Occipital lobe (tissue), 2 donors: ENCODE results near the gene CXCR2.

DNA sequence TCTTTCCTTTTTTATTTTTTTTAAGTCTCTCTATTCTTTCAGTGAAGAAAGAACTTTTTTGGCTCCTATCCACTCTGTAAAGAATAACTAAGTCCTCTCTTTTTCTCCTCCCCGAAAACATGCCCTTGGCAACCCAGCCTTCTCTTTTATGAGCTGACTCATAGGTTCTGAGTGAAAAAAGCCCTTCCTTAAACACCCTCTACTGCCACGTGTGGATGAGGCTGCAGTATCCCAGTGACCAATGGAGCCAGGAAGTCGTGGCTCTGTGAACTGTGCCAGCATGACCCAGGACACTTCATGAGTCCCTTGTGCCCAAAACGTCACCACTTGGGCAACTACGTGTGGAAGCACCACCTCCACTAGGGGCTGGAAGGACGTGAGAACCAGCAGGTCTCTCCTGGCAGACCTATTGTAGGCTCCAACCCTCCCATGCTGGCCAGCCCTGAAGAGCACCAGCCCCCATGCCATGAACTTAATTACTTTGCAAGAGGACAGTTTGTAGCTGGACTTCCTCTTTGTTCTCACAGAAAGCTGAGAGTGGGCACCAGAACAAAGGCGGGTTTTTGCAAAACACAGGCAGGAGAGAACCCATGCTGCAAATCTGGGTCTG, 349.5 kb downstream of the TNS1 start:
- RAMPAGE, long total RNA = no peak

DNA sequence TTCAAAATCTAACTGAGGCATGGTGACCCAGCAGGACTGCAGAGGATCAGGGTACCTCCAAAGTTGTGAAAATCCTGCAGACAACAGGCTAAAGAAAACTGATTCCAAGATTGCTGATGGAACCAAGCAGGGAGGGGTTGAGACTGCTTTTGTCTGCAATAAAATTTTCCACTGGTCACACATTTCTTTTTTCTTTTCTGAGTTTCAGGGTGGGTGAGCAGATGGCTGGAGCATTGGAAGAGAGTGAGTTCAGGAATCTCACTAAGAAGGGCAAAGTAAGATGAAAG, 321.0 kb downstream of the TNS1 start:
- RAMPAGE, long total RNA = no peak

DNA sequence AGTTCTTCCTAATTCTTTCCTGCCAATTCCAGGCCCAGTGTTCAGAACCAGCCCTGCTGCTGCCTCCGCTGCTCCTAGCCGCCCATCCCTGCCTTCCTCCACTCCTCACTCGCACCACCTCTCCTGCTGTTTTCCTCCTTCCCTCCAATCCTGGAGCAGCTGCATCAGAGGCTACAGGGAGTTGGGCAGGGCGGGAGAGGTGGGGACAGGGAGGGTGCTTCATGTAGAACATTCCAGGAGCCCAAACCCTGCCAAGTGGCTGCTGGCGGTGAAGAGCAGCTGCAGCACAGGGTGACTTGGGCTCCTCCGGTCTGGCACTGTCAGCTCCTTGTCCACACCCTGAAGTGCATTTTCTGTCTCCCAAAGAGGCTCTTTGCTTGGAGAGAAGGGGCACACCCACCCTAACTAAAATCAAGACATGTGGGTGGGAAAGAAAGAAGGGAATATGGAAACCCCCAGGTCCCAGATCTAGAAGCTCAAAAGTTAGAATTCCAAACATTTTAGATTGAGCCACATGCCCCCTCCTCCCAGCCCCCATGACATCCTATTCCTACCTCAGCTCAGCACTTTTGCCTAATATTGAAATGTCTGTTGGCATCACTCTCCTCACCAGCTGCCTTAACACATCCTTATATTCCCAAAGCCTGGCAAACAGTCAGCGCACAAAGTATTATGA, 176.1 kb downstream of the TNS1 start:
- RAMPAGE, long total RNA = no peak

DNA sequence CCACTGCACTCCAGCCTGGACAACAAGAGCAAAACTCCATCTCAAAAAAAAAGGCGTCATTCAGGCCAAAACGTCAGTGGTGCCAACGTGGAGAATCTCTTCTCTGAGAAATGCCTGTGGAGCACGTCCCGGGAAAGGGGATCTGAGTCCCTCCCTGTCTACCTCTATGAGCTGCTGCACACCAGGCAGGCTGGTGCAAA, 173.6 kb downstream of the TNS1 start:
- RAMPAGE, long total RNA = no peak

DNA sequence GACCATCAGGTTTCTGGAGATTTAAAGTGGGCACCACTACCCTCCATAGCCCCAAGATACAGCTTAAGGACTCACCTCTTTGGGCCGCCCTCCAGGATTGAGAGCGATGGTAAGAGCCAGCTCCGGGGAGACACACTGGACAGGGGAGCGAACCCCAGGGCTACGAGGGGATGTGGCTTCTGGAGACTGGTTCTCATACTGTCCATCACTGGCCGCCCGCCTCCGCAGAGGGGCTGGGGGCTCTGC, 166.9 kb downstream of the TNS1 start:
- RAMPAGE, long total RNA = no peak

- RAMPAGE, long total RNA = no peak
Measured at GRCh38 chr2:217902460-217903391, 100.1 kb downstream of the TNS1 start.

- RAMPAGE, long total RNA = no peak
Measured at GRCh38 chr2:217914835-217915484, 87.8 kb downstream of the TNS1 start.

DNA sequence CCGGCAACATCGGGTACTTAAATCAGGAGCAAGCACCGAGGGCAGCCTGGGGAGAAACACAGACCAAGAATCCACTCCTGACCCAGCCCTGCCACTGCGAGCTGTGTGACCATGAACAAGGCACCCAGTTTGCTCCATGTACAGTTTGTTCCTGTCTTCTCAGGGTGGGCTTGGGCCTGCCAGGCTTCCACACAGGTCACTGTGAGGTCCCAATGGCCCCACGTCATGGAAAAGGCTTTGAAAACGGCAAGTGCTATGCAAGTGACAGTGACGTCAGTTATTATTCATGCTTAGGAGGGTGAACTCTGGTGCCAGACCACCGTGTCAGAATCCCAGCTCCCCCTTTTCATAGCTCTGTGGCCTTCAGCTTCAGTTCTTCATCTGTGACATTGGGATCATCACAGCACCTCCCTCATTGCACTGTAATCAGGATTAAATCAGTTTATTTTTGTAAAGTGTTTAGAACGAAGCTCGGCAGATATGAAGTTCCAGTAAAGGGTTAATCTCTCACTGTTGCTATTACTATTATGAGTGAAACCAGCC, 87.1 kb downstream of the TNS1 start:
- RAMPAGE, long total RNA = no peak

- RAMPAGE, long total RNA = no peak
Measured at GRCh38 chr2:217931091-217931750, 71.6 kb downstream of the TNS1 start.

- RAMPAGE, long total RNA = no peak
Measured at GRCh38 chr2:217951366-217952310, 51.2 kb downstream of the TNS1 start.

GRCh38 chr2:217964949-217965209, 37.9 kb downstream of the TNS1 start:
- RAMPAGE, long total RNA = no peak

- RAMPAGE, long total RNA = no peak
Measured at GRCh38 chr2:217972422-217972861, 30.4 kb downstream of the TNS1 start.

GRCh38 chr2:218059656-218060060, 9.4 kb upstream of the RUFY4 start:
- RAMPAGE, long total RNA = no peak

DNA sequence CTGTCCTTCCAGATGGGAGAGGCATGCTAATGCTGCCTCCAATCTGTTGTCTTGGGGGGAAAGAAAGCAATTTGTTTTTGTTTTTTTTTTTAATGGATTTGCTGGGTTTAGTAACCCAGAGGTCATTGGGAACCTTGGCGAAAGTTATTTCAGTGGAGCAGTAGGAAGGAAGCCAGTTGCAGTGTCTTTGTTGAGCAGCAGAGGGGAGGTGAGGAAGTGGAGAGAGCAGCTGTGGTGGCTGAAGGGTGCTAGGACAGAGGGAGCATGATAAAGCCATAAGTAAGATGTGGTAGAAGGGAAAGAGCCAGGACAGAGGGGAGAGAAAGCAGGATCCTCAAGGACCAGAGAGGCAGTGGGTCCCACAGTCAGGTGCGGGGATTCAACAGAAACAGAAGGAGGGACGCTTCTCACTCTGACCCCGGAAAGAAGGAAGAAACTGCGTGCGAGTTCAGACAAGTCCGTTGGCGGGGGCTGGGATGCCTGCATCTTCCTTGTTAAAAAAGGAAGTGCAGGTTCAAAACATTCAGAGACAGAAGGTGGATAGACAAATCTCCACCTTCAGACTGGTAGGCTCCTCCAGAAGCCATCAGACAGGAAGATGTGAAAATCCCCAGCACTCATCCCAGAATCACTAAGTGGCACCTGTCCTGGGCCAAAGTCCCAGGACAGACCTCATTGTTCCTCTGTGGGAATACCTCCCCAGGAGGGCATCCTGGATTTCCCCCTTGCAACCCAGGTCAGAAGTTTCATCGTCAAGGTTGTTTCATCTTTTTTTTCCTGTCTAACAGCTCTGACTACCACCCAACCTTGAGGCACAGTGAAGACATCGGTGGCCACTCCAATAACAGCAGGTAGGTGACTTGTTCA, at the start of gene CXCR2:
TSS of gene CXCR2 (plus strand) at position 526 of the 867 bp plus-strand sequence.
- RAMPAGE, long total RNA = no peak

GRCh38 chr2:218128881-218129483, 3.2 kb downstream of the CXCR2 start:
- RAMPAGE, long total RNA = no peak

- RAMPAGE, long total RNA = no peak
Measured at GRCh38 chr2:218216391-218216724, 631 bp upstream of the ARPC2 start.

GRCh38 chr2:218246431-218246738, 14.4 kb upstream of the GPBAR1 start:
- RAMPAGE, long total RNA = no peak

DNA sequence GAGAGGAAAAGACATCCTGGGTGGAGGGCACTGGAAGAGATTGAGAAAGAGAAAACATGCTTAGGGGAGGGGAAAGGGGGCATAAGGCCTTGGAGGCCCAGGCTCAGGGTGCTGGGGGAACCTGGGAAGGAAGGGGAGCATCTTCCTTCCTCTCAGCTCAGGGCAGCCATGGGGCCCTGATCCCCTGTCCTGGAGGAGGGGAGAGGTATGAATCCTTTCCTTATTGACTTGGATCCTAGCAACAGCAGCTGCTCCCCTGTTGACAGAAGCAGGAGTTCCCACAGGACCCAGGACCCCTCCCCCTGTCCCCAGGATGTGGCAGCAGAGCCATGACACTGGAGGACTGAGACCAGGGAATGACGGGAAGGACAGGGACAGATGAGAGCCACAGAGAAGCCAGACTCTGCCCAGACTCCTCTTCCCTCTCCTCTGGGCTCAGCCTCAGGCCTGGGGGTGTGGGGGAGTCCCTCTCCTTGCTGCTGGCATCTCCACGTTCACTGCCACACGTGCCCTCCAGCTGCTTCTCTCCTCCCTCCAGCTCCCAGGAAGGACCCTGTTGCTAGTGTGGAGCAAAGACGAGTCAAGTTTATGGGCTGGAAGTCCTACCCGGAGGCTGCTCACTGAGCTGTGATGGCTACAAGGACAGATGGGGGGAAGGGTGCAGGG, 839 bp downstream of the GPBAR1 start:
- RAMPAGE, long total RNA = no peak

DNA sequence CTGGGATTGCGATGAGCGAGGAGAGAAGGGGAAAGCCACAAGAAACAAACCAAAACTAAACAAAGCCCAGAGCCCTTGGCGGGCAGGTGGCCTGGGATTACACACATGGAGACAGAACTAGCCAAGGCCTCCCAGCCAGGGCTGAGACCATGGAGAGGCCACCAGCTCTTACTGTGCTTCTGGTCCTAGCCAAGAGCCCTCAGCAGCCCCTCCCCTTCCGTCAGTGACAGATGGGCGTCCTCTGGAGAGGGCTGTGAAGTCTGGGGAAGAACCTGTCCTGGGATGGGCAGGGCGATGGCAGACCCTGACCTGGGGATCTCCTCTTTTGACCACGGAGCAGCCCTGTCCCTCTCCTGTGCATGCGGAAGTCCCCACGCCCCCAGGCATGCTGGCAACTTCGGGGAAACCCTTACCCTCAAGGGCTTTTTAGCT, 27.3 kb upstream of the CATIP start:
- RAMPAGE, long total RNA = no peak

DNA sequence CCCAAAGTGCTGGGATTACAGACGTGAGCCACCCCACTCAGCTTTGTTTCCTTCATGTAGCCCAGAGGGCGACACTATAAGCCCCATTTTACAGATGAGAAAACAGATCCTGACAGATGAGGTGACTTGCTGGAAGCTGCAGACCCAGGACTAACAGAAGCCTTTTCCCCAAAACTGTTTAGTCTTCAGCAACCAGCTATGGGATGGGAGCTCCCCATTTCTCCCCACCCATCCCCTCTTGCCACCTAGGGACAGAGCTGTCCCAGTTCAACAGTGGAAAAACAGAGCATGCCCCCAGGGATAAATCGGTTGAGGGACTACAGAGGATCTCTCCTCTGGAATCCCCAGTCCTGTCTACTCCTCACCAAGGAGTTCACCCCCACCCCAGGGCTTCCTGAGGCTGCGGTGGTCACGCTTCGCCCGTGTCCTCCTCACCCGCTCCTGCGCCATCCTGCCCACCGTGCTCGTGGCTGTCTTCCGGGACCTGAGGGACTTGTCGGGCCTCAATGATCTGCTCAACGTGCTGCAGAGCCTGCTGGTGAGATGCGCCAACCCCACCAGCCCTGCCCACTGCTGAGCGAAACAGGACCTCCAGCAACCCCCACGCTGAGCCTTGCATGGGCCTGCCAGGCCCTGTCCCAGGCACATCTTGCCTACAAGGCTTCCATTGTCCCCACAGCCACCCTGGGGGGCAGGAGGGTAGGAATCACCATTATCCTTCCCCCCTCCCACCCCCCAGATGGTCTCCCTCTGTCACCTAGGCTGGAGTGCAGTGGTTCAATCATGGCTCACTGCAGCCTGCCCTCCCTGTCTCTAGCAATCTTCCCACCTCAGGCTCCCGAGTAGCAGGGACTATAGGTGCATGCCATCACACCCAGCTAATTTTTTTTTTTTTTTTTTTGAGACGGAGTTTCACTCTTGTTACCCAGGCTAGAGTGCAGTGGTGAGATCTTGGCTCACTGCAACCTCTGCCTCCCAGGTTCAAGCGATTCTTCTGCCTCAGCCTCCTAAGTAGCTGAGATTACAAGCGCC, 6.8 kb upstream of the CTDSP1 start:
- RAMPAGE, long total RNA = no peak